ENCODE data around the genes BICRAL, SLC22A7 and LRRC73.

- PRO-cap, result no peak
- RRBS, result no CpG with 5 or more reads among the region's 2 CpGs
These were observed 12.0 kb upstream of the BICRAL start for GRCh38 chr6:42769863-42770146.

DNA sequence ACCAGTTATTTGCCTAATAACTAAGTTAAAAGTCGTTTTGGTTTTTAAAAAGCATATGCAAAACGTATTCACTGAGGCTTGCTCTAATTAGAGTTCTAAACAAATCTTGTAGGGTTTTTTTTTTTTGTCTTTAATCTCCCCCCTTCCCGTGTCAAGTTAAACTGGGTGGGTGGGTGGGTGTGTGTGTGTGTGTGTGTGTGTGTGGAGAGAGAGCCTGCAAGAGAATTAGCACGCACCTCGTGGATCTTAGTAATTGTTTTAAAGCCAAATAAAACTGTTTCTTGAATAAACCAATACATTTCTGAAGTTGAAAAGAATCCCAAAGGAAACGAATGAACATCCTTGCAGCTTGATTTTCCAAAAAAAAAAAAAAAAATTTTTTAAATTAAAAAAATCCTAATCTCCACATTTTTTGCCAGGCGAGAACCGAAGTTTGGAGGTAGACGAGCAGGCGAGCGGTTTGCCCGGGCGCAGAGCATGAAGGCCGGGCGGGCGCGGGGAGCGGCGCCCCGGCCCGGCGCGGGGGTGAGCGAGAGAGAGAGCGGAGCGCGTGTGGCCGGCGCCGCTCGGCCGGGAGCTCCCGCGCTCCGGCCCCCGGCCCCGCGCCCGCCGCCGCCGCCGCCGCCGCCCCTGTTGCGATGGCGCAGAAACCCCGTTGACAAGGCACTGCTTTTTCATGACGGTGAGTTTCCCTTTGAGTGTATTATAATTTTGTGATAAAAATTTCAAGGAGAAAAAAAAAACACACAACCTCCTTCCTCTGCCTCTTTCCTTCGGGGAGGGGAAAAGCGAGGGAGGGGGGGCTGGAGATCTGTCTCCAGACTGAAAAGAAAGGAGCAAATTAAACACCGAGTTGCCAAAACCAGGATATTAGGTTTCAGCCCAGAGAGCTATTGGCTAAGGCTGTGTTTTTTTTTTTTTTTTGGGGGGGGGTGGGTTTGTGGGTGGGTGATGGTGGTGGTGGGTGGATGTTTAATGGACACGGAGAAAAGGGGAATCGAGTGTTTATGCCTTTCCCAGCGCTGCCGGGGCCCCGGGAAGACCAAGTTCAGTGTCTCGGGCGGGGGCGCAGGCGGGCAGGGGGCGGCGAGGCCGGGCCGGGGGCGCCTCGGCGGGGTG is at the start of gene BICRAL:
BICRAL (plus strand) TSS at position 633 of the 1,119 bp plus-strand sequence.
- PRO-cap, result bidirectional peak, plus-strand start at position 429 of the sequence, minus-strand start at position 223 of the sequence; bidirectional peak, plus-strand start at position 535 of the sequence, minus-strand start at position 626 of the sequence; bidirectional peak, plus-strand start at position 975 of the sequence, minus-strand start at position 775 of the sequence
- RRBS, result 2% methylated on average over 16 of the region's 68 CpGs

DNA sequence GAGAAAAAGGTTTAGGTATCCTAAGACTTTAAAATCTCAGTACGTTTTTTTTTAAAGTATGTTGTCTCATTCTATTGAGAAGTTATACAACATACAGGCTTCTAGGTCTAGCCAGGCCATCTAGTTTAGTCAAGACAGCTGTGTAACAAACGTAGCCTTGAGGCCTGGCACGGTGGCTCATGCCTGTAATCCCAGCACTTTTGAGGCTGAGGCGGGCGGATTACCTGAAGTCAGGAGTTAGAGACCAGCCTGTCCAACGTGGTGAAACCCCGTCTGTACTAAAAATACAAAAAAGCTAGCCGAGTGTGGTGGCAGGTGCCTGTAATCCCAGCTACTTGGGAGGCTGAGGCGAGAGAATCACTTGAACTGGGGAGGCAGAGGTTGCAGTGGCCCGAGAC is 3.3 kb downstream of the BICRAL start:
- PRO-cap, result no peak
- RRBS, result no CpG with 5 or more reads among the region's 10 CpGs

DNA sequence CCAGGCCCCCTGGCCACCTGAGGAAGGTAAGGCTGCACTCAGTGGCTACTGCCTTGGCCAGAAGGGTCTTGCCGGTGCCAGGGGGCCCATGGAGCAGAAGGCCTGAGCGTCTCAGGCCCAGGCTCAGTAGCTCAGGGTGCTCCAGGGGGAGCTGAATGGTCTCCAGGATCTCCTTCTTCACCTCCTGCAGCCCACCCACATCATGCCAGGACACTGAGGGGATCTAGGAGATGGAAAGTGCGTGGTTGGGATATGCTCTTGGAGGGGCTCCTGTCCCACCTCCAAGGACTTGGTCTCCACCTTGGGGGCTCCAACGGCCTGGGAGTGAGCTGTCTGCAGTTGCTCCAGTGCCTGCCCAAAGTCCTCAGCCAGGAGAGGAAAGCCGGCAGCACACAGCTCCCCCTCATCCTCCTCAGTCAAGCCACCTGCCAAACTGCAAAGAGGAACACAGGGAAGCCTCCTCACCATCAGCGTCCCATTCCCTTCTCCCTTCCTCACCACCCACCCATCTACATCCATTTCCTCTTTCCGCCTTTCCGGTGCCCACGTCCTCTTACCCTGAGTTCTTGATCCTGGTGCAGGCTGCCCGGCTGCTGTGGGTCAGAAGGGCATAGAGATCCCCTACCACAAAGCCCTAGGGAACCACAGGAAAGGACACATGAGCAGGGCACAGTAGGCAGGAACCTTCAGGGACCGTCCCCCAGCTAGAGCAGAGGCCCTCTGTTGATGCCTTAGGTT is 5.8 kb downstream of the GNMT start:
- PRO-cap, result no peak
- RRBS, result no CpG with 5 or more reads among the region's 11 CpGs

DNA sequence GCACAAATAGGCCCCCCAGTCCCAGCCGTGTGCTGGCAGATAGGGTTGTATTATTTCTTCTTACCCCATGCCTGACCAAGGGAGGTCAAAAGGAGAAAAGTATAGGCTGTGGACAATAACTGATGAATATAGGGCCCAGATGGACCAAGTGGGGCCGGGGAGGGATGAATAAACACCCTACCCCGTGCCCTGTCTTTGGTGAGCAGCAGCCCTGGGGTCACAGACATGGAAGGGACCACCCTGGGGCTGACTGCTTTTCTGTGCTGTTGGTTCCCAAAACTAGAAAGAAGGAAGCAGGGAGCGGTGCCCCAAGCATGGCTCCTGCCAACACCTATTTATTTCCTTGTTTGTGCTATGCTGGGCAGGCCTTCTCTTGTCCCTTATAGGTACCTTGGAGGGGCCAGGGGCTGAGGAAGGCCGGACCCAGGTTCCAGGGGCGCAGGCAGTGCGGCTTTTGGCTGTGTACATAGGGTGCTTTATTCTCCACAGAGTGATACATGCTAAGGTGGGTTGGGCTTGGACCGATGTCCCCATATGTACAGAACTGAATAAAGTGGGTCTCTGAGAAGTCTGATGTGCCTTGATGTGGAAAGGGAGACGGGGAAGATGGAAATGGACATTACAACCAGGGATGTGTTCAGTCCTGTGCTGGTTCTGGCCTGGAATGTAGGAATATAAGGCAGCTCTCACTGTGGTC is 1.8 kb downstream of the MEA1 start:
- PRO-cap, result unidirectional peak, plus-strand start at position 404 of the sequence
- RRBS, result no CpG with 5 or more reads among the region's 9 CpGs

DNA sequence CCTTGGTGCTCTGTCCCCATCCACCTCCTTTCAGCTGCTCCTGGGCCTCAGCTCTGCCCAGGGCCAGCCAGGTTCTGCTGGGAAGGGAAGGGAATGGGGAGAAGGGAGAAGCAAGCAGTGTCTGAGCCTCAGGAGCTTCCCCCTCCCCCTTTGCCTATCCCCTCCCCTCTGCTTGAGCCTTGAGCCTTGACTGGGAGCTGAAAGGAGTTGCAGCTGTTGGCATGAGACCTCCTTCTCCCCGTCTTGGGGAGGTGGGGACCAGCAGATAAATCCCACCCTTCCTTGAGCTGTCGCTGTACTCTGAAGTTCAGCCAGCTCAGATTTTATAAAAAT is 512 bp upstream of the RRP36 start:
- PRO-cap, result no peak
- RRBS, result no CpG with 5 or more reads among the region's 2 CpGs

- PRO-cap, result no peak
- RRBS, result no CpG with 5 or more reads among the region's 6 CpGs
These were observed 3.3 kb downstream of the RRP36 start for GRCh38 chr6:43024388-43025370.

DNA sequence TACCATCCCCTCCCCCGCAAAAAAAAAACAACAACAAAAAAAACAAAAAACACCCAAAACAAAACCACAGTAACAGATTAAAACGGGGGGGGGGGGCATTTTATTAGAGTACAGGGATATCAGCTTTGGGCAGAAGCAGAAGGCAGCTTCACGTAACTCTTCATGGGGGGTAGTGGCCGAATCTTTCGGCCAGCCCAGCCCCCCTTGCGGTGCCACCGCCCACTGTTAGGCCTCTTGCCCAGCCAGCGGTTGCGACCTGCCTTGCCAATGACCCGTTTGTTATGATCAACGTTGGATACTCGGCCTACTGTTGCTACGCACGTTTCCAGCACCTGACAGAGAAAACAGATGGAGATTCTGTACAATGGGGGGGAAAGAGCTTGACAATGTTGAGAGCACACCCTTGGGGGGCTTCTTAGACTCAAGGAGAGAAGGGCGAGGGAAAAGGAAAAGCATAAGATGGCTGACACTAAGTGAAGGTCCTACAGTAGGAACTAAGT is 554 bp upstream of the CUL7 start:
- PRO-cap, result no peak
- RRBS, result no CpG with 5 or more reads among the region's 15 CpGs

- PRO-cap, result unidirectional peak, plus-strand start at chr6:43075679
- RRBS, result no CpG with 5 or more reads among the region's 5 CpGs
These were observed 824 bp upstream of the PTK7 start for GRCh38 chr6:43075206-43075773.

GRCh38 chr6:43150301-43150849 is 20.7 kb upstream of the SRF start:
- PRO-cap, result no peak
- RRBS, result no CpG with 5 or more reads among the region's 8 CpGs

DNA sequence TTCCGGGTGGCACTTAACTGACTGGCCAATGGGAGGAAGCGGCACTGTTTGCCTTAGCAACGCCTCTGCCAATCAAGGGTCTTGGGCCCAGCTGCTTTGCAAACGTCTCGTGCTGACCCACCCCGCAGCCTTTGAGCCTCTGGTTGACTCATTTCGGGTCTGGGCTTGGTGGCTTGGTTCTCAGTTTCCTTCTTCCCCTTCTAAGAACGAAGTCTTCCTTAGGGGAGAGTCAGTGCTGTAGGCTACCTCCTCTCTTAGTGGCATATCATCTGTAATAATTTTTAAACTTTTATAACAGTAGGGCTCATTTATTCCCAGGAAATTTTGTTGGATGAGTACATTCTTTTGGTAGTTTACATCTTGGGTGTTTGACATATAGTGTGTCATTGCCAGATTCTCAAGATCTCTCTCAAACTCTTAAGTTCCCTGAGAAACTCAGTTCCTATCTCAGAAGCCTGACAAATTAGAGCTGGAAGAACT is 3.7 kb downstream of the SRF start:
- PRO-cap, result no peak
- RRBS, result 4% methylated on average over 1 of the region's 8 CpGs

DNA sequence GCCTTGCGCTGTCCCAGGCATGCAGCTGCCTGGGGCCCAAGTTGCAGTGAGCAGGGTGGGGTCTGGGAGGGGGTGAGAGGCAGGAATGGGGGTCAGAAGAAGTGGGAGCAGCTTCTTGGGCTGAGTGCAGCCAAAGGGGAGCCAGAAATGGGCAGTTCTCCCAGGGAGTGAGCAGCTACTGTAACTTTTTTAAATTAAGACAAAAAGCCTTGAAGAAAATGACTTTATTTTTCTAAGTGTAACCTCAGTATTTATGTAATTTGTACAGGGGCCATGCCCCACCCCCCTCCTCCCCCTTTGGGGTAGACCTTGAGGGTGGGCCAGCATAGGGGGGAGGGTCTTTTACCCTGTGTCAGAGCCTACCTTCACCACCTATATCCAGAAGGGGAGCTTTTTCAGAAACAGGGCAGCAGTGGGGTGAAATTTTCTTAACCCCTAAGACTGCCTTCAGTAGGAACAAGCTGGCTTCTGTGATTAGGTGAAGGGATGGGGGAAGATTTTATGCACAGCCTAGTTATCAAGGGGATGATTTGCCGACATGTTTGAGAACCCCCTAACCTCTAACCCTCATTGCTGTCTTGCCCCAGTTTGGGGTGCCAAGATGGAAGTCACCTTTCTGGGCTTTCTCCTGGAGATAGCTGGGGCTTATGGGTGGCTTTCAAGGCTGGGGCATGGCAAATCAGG is 1.5 kb upstream of the CUL9 start:
- PRO-cap, result no peak
- RRBS, result no CpG with 5 or more reads among the region's 2 CpGs

DNA sequence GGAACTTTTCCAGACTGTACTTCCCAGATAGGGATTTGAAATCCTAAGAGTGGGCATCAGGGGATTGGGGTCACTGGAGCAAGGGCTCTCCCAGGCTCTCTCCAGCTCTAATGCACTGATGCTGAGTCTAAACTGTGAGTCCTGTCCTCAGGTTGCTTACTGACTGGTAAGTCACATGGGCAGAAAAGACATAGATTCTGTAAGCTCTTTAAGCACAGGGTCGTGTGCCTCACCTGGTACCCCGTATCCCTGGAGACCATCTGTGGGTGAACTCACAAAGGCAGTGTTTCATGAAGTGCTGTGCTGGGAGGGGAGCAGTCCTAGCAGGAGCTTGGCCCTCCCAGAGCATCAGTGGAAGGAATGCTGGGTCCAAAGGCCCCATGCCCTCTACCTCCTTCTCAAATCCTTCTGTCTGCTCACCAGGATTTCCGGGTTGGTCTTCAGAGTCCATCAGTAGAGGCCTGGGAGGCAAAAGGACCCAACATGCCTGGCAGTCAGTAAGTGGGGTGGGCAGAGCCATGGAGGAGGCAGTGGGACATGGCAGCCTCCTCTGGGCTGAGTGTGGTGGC is 5.5 kb downstream of the DNPH1 start:
- PRO-cap, result no peak
- RRBS, result no CpG with 5 or more reads among the region's 3 CpGs

- PRO-cap, result no peak
- RRBS, result no CpG with 5 or more reads among the region's 6 CpGs
These were observed 7.1 kb upstream of the SLC22A7 start for GRCh38 chr6:43290913-43291480.

DNA sequence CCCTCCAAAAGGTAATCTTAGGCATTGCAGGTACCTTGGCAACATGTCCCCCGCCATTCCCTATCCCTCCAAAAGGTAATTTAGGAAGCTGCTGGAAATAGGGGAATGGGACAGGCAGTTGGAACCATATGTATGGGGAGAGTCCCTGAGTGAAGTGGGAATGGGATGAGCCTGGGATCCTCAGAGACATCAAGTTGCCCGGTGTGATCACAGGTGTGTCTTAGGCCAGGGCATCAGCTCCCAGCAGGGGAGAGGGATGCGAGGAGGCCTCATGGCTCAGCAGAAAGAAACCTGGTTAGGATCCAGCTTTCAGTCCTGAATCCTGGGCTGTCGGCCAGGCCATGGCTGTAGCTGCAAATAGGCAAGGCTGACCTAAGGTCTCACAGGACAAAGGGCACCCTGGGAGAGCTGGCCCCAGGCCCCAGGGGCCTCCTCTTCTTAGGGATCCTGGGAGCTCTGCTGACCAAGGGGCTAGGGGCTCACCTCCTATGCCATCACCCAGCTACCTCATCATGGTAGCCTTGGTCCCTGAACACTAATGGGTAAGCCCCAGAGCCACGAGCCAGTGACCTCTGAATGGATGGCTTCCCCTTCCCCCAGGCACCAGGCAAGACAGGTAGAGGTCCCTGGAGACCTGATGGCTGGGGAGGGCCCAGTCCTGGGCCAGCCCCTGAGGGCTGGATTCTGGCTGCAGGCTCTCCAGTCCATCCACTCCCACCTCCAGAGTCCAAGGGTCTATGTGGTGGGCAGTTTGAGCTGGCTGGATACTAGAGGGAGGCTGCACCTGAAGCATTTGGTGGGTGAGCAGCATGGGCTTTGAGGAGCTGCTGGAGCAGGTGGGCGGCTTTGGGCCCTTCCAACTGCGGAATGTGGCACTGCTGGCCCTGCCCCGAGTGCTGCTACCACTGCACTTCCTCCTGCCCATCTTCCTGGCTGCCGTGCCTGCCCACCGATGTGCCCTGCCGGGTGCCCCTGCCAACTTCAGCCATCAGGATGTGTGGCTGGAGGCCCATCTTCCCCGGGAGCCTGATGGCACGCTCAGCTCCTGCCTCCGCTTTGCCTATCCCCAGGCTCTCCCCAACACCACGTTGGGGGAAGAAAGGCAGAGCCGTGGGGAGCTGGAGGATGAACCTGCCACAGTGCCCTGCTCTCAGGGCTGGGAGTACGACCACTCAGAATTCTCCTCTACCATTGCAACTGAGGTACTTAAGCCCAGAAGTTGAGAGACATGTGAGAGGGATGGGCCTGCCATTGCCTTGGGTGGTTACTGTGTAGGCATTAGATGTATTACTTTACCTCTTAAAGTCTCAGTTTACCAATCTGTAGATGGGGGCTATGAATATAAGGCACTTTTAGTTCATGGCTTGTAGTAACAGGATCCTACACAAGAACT is at the start of gene SLC22A7:
SLC22A7 (plus strand) TSS at position 711 of the 1,393 bp plus-strand sequence.
- PRO-cap, result no peak
- RRBS, result 78% methylated on average over 2 of the region's 17 CpGs

DNA sequence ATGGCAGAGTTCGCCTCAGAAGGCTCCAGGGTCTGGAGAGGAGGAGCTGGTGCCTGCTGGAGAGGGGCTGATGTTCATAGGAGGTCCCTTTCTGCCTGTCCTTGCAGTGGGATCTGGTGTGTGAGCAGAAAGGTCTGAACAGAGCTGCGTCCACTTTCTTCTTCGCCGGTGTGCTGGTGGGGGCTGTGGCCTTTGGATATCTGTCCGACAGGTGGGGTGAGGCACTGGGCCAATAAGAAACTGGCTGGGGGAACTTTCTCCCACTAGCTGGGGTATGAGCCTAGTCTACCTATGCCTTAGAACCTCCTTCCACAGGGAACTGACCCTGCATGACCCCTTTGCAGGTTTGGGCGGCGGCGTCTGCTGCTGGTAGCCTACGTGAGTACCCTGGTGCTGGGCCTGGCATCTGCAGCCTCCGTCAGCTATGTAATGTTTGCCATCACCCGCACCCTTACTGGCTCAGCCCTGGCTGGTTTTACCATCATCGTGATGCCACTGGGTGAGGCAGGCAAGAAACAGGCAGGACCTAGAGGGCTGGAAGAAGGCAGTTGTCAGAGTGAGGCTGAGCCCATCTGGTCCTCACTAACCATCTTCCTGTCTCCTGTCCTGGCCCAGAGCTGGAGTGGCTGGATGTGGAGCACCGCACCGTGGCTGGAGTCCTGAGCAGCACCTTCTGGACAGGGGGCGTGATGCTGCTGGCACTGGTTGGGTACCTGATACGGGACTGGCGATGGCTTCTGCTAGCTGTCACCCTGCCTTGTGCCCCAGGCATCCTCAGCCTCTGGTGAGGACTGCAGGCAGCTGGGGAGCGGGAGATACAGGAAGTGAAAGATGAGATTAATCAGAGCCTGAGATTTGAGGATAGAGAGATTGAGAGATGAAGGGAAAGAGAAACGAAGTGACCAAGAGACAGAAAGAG is 1.5 kb downstream of the SLC22A7 start:
- PRO-cap, result no peak
- RRBS, result no CpG with 5 or more reads among the region's 19 CpGs

- PRO-cap, result no peak
- RRBS, result no CpG with 5 or more reads among the region's 16 CpGs
These were observed 716 bp downstream of the ABCC10 start for GRCh38 chr6:43428031-43428482.

GRCh38 chr6:43434259-43435063 is 7.1 kb downstream of the ABCC10 start:
- PRO-cap, result no peak
- RRBS, result 100% methylated on average over 2 of the region's 12 CpGs

DNA sequence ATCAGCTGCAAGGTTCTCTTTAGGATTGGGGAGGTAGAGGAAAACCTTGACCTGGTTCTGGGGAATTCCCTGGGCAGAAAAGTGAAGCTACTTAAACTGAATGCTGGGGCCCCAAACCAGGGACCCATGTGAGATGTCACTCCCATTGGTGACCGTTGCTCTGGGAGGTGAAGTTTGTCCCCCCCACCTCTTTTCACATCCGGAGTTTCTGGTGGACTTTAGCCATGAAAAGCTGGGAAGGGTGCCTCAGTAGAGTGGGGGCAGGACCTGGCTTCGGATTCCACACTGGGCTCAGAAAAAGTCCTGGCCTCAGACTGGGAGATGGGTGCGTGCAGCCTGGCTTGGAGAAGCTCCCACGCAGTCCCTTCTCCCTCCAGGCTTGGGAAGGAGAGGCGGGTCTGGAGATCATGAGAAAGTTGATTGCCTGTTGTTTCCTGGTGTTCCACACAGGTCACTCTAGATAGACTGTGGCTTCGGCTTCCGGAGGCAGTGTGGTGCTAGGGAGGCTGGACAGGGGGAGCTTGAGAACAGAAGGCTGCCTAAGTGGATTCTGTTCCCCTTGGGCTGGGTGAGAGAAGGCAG is 13.3 kb downstream of the TJAP1 start:
- PRO-cap, result no peak
- RRBS, result 20% methylated on average over 1 of the region's 8 CpGs

DNA sequence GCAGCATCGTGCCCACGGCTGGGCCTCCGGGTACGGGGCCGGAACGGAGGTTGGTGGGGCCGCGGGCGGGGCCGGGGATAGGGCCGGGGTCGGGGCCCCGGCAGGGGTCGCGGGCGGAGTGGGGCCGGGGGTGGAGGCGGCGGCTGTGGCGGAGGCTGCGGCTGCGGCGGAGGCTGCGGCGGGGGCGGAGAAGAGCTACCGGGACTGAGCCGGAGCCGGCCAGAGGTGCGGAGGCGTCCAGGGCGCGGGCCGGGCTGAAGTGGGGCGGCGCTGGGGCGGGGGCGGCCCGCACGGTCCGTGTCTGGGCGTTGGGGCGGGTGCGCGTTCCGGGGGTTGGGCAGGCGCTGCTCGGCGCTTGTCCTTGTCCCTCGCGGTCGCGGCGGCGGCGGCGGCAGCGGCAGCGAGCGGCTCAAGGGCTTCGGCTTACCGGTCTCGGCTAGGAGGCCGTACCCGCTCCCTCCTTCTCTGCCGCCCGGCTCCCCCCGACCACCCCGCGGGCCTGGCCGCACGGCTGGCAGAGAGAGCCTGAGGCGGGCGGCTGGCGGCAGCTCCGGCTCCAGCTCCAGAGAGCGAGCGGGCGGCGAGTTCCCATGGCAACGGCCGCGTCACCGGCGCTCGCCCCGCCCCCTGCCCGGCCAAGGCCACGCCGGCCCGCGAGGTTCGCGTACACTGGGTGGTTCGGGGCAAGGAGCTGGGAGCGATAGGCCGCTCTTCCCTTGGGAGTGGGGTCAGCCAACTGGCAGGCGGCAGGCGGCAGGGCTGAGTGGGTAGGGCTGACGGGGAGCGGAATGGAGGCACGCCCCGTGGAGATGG is at the start of gene LRRC73:
LRRC73 (minus strand) TSS at position 568 of the 813 bp plus-strand sequence.
- PRO-cap, result bidirectional peak, plus-strand start at position 672 of the sequence, minus-strand start at position 568 of the sequence
- RRBS, result 2% methylated on average over 53 of the region's 103 CpGs

All from kidney (tissue), 2 donors.